Iris pigment epithelial cell (primary cell): ENCODE data around the genes KCNC3 and KLK1.

DNA sequence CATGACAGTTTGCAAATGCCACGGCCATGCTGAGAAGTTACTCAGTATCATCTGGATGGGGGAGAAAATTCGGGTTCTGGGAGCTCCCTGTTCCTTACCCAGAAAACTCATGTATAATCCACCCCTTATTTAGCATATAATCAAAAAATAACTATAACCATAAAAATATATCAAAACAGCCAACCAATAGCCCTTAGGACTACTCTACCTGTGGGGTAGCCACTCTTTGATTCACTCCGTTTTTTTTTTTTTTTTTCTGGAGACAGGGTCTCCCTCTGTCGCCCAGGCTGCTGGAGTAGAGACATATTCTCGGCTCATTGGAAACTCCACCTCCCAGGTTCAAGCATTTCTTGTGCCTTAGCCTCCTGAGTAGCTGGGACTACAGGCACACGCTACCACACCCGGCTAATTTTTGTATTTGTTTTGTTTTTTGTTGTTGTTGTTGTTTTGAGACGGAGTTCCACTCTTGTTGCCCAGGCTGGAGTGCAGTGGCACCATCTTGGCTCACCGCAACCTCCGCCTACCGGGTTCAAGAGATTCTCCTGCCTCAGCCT, 34.5 kb downstream of the TSKS start:
- RRBS: no CpG with 5 or more reads among the region's 11 CpGs

DNA sequence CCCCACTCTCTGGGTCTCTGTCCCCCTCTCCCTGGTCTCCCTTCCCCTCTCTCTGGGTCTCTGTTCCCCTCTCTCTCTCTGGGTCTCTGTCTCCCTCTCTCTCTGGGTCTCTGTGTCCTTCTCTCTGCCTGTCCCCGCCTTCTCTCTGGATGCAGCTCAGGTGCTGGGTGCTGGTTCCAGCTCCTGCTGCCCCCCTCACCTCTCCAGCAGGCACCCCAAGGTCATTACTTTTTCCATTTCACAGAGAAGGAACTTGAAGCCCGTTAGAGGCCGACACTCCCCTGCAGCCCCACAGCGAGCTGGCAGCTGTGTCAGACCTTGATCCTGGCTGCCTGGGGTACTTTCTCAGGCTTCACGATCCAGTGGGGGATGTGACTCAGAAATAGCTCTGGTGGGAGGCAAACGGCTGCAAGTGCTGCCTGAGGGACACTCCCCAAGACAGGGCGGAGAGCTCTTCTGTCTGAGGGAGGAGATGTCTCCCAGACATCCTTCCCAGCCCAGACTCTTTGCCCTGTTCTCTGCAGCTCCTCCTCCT, 4.9 kb downstream of the TSKS start:
- RRBS: no CpG with 5 or more reads among the region's 7 CpGs

DNA sequence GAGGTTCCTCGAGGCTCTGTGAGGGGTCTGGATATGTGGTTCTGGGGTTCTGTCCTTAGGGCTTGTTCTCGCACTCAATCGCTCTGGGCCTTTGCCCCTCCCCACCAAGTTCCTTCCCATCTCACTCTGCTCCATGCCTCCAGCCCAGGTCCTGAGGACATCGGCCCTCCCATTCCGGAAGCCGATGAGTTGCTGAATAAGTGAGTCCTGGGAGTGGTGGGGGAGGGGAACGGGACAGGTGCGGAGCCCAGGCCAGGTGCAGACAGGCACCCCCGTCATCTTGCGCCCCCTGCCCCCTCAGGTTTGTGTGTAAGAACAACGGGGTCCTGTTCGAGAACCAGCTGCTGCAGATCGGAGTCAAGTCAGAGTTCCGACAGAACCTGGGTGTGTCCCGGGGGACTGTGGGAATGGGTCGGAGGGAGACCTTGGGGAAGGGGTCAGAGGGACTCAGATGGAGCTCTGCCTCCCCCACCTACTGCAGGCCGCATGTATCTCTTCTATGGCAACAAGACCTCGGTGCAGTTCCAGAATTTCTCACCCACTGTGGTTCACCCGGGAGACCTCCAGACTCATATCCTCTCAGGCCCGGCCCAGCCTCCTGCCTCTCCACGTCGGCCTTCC, 10.2 kb downstream of the FUZ start:
- RRBS: 89% methylated on average over 3 of the region's 22 CpGs

DNA sequence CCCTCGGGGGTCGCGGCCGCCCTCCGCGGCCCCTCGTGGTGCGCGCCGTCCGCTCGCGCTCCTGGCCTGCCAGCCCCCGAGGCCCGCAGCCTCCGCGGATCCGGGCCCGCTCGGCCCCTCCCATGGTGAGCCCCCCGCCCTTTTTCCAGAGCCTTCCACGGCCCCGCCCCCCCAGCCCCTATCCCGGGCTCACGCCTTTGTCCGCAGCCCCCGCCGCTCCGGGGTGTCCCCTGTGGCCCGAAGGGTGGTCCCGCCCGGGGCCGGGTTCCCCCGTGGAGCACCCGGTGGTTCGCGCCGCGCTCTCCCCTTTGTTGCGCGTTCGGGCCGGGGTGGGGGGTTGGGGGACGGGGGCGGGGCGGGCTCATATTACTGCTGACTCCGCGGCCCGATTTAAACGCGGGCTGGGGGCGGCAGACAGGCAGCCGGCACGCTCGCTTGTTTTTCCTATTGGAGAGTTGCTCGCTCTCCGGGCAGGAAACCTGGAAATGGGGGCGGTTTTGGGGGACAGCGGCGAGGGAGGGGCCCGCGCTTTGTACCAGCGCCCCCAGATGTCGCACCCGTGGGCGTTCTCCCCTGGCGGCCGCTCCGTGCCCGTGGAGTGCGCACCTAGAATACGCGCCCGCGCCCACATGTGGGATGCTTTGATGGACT, 15.9 kb downstream of the PNKP start:
- RRBS: 3% methylated on average over 27 of the region's 75 CpGs

DNA sequence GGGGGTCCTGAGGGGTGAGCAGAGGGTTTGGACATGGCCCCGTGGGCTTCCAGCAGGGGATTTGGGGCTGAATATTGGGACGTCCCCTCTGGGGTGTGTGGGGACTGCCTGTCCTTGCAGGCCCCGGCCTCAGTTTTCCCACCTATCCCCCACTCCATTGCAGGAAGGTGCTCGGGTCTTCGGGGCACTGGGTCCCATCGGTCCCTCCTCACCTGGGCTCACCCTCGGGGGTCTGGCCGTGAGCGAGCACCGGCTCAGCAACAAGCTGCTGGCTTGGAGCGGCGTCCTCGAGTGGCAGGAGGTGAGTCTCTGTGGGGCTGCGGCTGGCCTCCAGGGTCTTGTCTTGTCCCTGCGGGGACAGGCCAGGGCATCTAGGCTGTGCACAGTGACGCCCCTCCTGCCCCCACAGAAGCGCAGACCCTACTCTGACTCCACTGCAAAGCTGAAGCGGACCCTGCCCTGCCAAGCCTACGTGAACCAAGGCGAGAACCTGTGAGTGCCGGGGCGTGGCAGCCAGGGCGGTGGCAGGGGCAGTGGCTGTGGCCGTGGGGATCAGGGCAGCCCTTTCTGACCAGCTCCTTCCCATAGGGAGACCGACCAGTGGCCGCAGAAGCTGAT, 13.0 kb downstream of the PNKP start:
- RRBS: no CpG with 5 or more reads among the region's 26 CpGs

GRCh38 chr19:49927483-49928142, 1.4 kb upstream of the ATF5 start:
- RRBS: no CpG with 5 or more reads among the region's 10 CpGs

DNA sequence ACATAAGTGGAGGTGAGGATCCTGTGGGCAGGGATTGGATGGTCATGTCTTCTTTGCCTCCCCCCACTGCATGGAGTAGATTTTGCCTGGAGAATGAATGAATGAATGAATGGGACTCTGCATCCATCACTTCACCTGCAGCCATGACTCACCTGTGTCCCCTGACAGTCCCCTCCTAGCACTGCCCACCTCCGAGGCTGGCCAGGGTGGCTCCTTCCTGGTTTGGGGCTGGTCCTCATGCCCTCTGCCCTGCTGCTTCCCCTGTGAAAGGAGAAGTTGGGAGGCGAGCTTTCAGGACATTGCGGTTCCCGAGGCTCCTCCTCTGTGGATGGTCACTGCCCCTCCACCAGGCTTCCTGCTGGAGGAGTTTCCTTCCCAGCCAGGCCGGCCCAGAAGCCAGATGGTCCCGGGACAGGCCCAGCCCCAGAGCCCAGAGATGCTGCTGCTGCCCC, 8.3 kb upstream of the SIGLEC11 start:
- RRBS: no CpG with 5 or more reads among the region's 6 CpGs

GRCh38 chr19:50015831-50016147, 9.4 kb downstream of the VRK3 start:
- RRBS: no CpG with 5 or more reads among the region's 4 CpGs

GRCh38 chr19:50099004-50099307, 64.1 kb downstream of the IZUMO2 start:
- RRBS: no CpG with 5 or more reads among the region's 11 CpGs

DNA sequence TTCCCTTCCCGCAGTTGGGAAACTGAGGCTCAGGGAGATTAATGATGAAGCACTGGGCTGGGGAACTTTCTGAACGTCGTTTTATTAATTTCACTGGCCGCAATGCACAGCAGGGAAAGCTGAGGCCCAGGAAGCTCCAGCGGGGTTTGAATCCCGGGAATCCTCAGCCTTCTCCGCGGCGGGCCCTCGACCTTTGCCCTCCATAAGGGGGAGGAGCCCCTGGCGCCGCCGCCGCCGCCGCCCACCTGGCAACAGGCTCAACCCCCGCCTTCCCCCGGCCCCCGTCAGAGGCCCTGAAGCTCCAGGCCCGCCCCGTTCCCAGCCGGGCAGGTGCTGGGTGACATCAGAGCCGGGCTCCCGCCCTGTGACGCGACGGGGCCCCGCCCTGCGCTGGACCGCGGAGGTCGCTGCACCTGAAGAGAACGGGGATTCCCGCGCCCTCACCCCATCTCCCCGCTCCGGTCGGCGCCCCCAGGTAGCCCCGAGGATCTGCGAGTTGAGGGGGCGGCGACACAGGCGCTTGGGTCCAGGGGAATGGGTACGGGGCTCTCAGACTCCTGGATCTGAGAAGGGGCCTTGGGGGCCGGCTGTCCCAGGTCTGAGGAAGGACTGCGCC, 1.8 kb downstream of the MYH14 start:
- RRBS: 2% methylated on average over 11 of the region's 47 CpGs

GRCh38 chr19:50281299-50282126, 47.7 kb downstream of the KCNC3 start:
- RRBS: 98% methylated on average over 9 of the region's 29 CpGs

- RRBS: no CpG with 5 or more reads among the region's 59 CpGs
Observed at GRCh38 chr19:50329213-50330311, at the start of gene KCNC3. TSS of gene KCNC3 (minus strand) at chr19:50329377.

DNA sequence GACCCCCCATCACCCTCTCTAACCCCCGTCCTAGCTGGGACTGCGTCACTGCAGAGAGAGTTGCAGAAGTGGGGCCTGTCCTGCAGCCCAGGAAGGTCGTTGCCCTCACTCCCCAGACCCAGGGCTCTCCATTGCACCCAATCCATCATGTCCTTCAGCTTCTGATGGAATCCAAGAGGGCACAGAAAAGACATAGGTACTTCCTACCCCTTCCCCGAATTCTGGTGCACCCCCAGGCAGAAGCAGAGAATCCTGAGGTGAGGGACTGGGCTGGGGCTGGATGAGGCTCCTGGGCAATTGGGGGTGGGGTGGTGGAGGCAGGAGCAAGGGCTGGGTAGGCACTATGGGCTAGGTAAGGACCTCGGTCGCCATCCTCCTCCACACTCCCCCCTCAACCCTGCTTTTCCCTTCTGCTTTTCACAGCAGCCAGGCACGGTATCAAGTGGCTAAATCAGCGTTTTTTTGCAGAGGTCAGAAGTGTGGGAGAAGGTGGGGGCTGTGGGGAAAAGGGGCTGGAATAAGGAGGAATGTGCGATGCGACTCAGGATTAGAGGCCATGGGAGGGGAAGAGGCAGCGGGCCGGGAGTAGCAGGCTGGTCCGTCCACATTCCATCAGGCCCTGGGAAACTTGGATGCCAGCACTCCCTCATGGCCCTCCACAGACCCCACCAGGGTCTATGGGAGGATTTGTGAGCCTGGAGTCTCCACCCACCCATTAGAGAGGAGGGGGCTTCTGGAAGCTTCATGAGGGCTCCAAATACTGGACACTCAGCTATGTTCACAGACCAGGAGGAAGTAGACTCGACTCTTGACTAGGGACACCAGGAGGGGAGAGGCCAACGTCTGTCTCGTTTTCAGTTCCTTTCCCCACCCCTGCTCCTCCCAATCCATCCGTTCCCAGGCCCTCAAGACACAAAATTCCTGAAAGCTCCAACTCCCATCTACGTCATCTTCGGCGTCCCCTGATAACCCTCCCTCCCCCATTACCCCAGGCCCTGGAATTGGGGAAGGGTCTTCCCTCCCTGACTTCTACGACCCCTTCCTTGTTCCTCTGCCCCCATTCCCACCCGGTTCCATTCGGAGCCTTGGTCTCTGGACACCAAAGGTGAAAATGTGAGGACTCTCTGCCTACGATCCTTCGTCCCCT, 3.1 kb upstream of the KCNC3 start:
- RRBS: no CpG with 5 or more reads among the region's 25 CpGs

- RRBS: 4% methylated on average over 14 of the region's 88 CpGs
Observed at GRCh38 chr19:50333026-50334160, 4.2 kb upstream of the KCNC3 start.

DNA sequence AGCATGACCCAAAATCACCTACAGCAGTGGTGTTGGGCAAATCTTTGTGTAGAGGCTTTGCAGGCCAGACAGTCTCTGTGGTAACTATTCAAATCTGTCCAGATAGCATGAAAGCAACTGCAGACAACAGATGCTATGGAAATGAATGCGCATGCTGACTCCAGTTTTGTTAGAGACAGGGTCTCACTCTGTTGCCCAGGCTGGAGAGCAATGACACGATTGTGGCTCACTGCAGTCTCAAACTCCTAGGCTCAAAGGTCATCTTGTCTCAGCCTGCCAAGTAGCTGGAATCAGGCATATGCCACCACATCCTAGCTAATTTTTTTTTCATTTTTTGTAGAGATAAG, 12.1 kb upstream of the KCNC3 start:
- RRBS: no CpG with 5 or more reads among the region's 2 CpGs

GRCh38 chr19:50362697-50363414, 2.6 kb downstream of the NAPSA start:
- RRBS: no CpG with 5 or more reads among the region's 10 CpGs

GRCh38 chr19:50384826-50385097, 615 bp downstream of the POLD1 start:
- RRBS: no CpG with 5 or more reads among the region's 10 CpGs

DNA sequence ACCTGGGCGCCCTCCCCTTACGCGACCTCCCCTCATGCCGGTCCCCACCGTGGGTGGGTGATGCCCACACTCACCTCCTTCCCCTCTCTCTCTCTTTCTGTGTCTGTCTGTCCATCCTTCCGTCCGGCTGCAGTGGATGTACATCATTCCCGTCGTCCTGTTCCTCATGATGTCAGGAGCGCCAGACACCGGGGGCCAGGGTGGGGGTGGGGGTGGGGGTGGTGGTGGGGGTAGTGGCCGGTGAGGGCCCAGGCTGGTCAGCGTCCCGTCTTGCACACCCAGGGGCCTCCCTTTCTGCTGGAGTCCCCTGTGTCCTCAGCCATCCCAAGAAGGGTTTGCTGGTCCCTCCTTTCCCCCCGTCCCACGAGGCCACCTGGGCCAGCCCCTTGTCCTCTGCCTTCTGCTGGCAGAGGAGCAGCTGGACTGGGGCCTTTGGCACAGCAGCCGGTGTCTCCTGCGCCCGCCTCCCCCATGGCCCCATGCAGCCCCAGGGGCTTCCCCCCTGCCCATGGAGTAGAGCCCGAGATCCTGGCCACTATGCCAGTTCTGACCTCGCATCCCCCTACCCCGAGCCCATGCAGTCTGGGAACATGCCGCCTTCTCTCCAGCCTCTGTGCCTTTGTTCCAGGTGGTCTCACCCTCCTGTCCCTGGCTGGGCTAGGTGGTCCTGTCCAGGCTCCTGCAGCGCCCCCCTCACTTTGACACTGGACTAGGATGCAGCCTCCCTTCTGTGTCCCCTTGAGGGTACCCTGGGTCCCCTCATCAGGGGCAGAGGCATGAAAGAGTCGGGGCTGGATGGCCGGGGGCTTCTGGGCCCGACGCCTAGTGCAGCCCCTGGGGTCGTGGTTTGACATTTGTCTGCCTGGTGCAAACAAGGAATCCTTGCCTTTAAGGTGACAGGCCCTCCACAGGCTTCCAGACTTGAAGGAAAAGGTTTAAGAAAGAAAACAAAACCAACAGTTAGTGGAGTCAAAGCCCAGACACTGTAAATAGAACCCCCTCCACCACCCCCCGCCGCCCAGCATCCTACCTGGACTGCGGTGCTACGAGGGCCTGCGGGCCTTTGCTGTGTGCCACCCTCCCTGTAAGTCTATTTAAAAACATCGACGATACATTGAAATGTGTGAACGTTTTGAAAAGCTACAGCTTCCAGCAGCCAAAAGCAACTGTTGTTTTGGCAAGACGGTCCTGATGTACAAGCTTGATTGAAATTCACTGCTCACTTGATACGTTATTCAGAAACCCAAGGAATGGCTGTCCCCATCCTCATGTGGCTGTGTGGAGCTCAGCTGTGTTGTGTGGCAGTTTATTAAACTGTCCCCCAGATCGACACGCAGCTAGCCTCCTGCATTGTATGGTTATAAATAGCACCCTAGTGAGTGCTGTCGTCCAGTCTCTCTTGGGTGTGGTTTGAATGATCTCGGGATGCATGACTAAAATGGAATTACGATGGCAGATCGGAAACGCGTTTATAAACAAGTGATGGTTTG, 5.9 kb upstream of the GARIN5A start:
- RRBS: 87% methylated on average over 6 of the region's 47 CpGs

GRCh38 chr19:50800711-50801631, 10.8 kb downstream of the ACP4 start:
- RRBS: no CpG with 5 or more reads among the region's 14 CpGs

DNA sequence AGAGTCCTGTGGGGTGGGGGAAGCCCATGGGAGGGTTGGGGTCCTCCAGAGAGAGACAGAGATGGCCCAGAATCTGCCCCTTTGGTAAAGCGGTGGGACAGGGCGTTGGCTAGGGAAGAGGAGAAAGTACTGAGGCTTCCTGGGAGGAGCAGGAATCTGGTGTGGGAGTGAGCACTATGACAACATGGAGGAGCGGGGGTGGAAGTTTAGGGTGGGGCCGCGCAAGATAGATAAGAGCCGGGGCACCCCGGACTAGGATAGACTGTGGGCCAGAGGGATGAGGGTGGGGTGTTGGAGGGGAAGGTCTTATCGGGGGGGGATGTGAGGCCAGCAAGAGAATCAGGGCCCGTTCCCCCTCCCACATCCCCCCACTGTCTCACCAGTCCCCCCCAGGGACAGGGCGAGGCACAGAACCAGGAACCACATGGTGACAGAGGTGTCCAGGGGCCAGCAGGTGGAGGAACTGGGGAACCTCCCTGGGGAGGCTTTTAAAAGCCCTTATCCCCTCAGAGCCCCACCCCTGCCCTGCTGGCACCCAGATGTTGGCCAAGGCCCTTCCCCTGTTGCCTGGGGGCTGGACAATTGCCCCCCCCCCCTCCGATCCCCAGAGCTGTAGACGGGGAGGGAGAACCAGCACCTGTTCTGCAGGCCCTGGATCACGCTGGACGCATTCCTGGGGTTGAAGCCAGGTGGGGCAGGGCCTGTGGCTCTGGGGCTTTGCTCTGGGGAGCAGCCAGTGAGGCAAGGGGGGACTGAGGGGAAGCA, at the start of gene KLK1:
TSS of gene KLK1 (minus strand) at position 465 of the 765 bp plus-strand sequence.
- RRBS: no CpG with 5 or more reads among the region's 14 CpGs